ENCODE measurements around a stretch of chr19.

DNA sequence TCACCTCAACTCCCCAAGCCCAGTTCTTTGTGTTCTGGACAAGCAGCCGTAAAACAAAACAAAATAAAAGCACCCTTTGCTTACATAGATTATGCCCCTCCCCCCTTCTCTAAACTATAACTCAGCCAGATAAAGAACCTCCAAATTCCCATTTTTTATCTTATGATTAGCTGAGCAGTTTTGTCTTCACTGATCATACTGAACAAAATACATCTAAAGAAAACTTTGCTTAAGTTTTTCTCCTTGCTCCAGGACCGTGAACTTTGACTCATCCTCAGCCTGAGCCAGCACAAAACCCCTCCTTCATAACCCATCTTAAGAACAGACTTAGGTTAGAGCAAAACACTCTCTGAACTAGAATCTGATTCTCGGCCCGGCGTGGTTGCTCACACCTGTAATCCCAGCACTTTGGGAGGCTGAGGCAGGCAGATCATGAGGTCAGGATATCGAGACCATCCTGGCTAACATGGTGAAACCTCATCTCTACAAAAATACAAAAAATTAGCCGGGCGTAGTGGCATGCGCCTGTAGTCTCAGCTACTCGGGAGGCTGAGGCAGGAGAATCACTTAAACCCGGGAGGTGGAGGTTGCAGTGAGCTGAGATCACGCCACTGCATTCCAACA lies 6.0 kb downstream of the ZNF442 start:
- RRBS: no CpG with 5 or more reads among the region's 12 CpGs

DNA sequence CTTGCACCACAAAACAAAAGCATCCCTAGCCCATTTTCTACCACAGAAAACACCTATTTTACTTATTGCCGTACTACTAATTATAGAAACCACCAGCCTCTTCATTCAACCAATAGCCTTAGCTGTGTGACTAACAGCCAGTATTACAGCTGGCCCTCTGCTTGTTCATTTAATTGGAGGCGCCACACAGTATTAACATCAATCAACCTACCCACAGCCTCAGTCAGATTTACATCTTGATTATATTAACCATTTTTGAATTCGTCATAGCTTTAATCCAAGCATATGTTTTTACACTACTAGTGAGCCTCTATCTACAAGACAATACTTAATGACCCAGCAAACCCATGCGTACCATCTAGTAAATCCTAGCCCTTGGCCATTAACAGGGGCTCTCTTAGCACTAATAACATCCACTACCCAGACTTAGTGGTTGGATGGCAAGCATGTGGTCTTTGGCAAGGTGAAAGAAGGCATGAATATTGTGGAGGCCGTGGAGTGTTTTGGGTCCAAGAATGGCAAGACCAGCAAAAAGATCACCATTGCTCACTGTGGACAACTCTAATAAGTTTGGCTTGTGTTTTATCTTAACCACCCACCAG lies 23.2 kb upstream of the ZNF709 start:
- RRBS: no CpG with 5 or more reads among the region's 5 CpGs

GRCh38 chr19:12736645-12737413 lies 468 bp upstream of the GET3 start:
- RRBS: 3% methylated on average over 4 of the region's 18 CpGs

DNA sequence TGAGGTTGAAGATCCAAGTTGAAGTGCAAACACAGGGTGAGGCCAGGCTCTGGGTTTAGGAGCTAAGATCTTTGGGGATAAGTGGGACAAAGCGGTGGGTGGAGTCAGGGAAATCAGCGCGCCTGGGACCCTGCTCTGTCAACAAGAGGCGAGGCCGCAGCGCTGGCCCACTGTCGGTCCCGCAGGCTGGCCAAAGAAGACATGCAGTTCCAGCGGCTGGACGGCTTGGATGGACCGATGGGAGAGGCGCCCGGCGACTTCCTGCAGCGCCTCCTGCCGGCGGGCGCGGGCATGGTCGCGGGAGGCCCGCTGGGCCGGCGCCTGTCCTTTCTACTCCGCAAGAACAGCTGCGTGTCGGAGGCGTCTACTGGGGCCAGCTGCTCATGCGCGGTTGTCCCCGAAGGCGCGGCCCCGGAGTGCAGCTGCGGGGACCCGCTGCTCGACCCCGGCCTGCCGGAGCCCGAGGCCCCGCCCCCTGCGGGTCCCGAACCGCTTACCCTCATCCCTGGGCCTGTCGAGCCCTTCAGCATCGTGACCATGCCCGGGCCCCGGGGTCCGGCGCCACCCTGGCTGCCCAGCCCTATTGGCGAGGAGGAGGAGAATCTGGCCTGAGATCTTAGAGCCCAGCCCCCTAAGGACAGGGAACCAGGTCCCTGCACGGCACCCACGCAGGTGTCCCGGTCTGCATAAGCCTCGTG lies 6.0 kb downstream of the BEST2 start:
- RRBS: 3% methylated on average over 24 of the region's 55 CpGs

DNA sequence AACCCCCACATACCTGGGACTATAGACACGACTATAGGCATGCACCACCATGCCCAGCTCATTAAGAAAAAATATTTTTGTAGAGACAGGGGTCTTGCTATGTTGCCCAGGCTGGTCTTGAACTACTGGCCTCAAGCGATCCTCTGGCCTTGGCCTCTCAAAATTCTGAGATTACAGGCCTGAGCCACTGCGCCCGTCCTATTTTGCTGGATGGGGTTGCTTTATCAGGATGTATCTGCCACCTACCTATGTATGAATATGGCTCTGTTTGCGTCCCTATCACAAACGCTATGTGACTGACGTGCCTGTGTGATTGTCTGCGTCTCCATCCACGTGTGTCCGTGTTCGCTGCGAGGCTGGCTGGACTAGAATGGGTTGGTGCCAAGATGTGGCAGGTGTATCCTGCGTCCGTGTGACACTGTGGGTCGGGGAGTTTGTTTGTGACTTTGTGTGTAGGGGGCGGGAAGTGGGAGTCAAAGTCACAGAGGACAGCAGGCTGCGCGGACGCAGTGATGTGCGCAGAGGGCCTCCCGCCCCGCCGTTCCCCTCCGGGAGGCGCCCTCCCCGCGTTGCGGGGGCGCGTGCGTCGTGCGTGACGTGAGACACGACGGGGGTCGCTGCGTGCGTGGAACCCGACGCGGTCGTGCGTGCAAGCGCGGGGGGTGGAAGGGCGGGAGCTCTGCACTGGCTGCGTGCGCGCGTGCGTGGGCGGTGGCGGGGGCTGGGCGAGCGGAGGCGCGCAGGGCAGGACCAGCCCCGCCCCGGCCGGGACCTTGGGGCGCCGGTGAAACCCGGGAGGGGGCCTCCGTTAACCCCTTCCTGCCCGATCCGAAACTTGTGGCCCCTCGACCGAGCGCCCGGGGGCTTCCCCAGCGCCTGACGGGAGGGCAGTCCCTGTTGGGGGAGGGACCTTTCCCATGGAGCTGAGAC lies 6.9 kb upstream of the HOOK2 start:
- RRBS: 3% methylated on average over 8 of the region's 73 CpGs

GRCh38 chr19:12794501-12795081 lies 3.3 kb downstream of the JUNB start:
- RRBS: no CpG with 5 or more reads among the region's 9 CpGs

DNA sequence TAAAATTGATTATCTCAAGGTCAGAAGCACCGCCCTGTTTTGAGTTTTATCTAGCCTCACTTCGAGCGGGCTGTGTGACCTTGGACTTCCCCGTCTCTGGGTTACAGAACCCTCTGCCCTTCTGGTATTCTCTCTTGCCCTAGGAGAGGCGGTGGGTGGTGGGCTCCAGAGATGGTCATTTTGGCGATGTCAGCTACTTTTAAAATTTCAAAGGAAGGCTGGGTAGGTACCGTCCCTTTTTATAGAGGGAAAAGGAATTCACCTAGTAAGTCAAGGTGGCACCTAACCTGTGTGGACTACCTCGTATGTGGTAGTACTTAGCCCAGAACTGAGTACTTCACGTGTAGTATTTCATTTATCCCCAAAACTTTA lies 398 bp upstream of the FARSA start:
- RRBS: no CpG with 5 or more reads among the region's 9 CpGs

DNA sequence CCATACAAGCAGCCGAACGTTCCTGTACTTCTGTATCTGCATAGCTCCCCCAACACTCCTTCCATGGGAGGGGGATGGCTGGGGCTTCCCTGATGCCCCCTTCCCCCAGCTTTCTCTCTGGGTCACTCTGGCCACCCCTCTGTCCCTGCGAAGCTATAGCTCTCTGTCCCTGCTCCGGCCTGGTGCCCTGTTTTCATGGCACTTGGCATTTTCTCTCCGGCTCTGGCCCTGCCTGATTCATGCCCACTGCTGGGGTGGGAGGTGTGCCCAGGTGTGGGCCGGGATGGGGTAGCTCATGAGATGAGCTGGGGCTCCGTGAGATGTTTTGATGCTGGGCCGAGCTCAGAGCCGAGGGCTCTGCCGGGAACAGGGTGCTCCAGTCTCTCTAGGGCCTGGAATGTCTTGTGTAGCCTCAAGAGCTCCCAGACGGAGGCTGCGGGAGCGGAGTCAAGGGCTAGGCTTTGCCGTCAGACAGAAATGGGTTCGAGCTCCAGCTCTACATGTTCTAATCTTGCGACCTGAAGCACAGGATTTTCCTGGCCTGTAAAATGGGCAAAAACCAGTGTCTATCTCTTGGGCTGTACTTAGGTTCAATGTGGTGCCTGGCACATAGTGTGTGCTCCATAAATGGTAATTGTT lies 4.5 kb downstream of the NFIX start:
- RRBS: 60% methylated on average over 5 of the region's 16 CpGs

GRCh38 chr19:13011731-13012467 lies 16.6 kb downstream of the NFIX start:
- RRBS: 75% methylated on average over 20 of the region's 58 CpGs

- RRBS: under 1% methylated on average over 8 of the region's 51 CpGs
Measured at GRCh38 chr19:13012721-13013633, 17.7 kb downstream of the NFIX start.

DNA sequence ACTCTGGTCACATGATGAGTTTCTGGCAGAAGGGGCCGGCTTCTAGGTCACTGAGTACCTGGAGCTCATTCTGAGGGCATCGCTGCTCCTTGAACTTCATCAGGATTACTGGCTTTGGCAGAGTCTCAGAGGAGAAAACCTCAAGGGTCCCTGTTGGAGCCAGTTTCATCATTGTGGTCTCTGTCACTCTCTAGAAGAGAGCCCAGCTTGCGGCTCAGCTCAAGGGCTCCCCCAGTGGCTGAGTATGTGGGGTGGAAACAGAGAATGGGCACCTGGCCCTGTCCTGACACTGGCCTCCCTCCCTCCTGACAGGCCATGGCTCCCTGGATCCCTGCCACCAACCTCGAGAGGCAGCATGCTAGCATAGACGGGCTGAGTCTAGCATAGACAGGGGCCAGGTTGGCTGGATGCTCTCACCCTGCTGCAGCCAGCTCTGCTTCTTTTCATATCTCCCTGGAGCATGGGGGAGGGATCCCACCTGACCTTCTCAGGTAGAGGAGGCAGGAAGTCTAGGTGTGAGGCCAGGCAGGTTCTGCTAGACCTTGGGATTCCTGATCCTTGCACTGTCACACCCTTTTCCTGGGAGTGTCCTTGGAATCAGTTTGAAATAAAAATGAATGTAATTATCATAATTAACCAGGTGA lies 38.9 kb downstream of the NFIX start:
- RRBS: no CpG with 5 or more reads among the region's 5 CpGs

DNA sequence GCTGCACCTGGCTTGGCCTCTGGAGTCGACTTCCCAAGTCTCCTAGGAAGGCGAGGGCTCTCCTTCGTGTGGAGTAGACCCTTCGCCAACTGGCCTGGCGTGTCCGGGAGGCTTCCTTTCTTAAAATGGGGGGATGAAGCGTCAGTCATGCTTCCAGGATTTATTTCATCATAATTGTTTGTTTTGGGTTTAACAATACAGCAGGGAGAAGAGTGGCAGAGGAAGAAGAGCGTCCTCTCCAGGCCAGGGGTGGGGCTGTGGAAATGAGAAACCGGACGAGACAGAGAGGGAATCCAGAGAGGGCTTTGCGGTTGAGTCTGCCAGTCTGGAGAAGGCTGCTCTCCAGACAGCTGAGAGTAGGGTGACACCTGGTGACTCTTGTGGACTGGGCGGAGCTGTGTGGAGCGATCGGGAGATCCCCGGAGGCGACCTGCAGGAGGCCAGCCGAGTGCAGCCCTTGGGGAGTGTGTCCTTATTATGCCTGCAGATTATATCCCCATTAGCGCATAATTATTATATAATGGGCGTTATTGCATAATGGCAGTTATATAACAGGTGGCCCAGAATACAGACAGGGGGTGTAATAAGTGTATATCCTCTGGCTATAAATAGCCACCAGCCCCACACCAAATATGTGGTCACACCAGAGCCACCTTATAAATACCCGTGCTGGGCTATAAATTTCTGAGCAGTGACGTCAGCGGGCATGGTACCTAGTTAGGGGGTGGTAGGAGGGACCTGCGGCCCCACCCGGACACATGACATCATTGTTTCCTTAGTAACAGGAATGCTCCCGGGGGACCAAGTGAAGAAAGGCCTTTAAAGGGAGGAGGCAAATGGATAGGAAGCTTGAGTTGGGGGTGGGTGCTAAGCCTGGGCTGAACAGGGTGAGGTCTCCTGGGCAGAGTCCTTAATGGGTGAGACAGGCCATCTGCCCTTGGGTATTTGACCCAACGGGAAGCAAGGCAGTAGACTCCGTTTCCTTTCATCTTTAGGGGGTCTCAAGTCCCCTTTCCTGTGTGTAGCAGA lies 41.2 kb downstream of the NFIX start:
- RRBS: 30% methylated on average over 1 of the region's 27 CpGs

DNA sequence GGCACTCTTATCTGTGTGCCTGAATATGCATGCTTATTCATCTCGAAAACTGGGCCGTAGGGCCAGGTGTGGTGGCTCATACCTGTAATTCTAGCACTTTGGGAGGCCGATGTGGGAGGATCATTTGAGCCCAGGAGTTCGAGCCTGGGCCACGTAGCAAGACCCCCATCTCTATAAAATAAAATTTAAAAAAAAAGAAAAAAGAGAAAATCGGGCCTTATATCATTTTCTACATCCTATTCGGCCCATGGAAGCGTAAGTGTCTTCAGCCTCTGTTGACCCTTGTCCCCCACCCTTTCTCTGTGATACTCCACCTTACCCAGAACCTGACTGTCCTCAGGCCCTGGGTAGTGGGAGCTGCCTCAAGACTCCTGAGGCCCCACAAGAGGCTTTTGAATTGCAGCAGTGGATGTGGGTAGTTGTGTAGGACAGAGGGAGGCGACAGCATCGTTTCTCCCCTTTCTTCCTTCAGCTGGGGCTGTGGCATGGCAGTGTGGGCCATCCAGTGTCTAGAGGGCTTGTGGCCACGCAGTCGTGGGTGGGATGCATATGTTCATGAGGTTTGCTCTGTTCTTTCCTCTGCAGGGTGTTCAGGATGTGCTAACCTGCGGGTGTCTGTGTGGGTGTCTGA lies 48.6 kb downstream of the NFIX start:
- RRBS: no CpG with 5 or more reads among the region's 13 CpGs

- RRBS: no CpG with 5 or more reads among the region's 2 CpGs
Measured at GRCh38 chr19:13068081-13068552, 34.5 kb downstream of the LYL1 start.

GRCh38 chr19:13069421-13070369 lies 33.0 kb downstream of the LYL1 start:
- RRBS: 64% methylated on average over 4 of the region's 19 CpGs

DNA sequence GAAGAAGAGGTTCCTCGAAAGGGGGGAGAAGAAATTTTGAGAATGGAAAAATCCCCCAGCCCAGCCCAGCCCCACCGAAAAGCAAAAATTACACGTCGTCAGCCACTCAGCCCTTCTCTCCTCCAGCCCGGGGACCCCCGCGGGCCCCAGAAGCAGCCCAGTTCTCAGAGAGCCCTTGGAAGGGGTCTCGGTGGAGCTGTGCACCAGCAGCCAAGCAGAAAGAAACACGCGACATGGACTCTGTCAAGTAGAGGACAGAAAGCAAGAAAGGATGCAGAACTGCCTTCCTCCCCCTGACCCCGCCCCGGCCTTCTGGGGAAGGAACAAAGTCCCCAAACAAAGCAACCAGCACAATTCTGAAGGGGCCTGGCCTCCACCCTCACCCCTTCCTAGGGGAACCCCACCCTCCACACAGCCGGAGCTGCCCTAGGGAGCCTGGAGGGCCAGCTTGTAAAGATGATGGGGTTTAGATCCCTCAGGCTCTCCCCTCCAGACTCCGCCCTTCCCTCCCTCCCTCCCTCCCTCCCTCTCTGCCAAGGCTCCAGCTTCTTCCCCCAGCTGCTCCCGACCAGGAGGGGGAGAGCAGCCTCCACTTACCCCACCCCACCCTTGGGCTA lies 7.9 kb downstream of the LYL1 start:
- RRBS: 36% methylated on average over 2 of the region's 15 CpGs

DNA sequence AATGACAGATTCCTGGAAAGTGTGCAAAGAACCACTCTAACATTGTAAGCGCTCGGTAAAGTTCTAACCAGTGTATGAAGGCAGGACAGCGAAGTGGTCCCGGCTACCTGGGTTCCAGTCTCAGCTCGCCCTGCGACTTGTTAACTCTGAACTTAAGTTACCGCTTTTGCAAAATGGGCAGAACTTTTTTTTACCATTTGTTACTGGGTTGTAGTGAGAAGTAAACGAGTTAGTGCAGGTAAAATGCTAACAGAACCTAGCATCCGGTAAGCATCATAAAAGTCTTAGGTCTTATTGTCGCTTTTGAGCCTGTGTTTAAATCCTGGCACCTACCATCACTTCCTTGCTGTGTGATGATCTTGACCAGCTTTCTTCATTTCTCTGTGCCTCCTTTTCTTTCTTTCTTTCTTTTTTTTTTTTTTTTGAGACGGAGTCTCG lies 635 bp upstream of the TRMT1 start:
- RRBS: no CpG with 5 or more reads among the region's 12 CpGs

DNA sequence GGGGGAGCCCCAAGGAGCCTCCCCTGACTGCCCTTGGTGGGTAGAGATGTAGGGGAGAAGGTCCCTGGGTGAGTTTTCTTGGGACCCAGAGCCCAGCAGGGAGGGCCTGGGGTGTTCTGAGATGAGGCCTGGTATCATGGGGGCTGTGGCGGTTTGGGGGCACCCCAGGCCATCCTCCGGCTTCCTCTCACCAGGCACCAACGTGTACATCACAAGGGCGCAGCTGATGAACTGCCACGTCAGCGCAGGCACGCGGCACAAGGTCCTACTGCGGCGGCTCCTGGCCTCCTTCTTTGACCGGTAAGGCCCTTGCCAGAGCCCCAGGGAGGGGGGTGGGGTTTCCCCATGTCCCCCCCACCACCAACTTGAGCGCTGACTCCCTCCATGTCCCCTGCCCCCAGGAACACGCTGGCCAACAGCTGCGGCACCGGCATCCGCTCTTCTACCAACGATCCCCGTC lies 13.1 kb downstream of the STX10 start:
- RRBS: 91% methylated on average over 4 of the region's 18 CpGs

- RRBS: 18% methylated on average over 6 of the region's 16 CpGs
Measured at GRCh38 chr19:13181763-13182378, 31.7 kb downstream of the IER2 start.

DNA sequence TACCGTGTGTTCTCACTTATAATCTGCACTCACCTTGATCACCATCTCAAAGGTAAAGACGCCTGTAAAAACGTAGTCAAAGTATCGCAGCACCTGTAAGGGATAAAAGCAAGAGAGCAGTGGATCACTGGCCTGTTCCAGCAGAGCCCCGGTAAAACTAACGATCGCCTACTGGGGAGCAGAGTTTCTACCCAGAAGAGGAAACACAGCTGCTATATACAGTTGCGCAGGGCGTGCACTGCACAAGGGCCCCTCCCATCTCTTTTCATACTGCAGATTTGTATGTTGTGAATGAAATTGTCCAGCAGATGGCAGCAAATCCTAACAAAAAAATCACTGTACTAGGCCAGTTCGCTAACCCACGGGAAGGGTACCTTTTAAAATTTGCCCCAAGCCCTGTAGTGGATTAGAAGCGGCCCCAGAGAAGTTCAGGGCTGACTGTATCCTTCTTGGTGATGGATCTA lies 126.9 kb downstream of the IER2 start:
- RRBS: no CpG with 5 or more reads among the region's 12 CpGs

Measured in HGPS cell (cell line).